Thoracic aorta (tissue), 1 donor: ENCODE measurements around a stretch of chr11.

- RAMPAGE, long total RNA, result start-site peak on the plus strand at chr11:121543436-121543645, 20 reads
These were observed 91.3 kb downstream of the SORL1 start for GRCh38 chr11:121543215-121543917.

GRCh38 chr11:121569625-121570585 lies 117.8 kb downstream of the SORL1 start:
- RAMPAGE, long total RNA, result no peak

- RAMPAGE, long total RNA, result no peak
These were observed 137.0 kb downstream of the SORL1 start for GRCh38 chr11:121589092-121589445.

GRCh38 chr11:121632598-121633700 lies 180.8 kb downstream of the SORL1 start:
- RAMPAGE, long total RNA, result no peak

GRCh38 chr11:121661776-121662086 lies 209.6 kb downstream of the SORL1 start:
- RAMPAGE, long total RNA, result no peak

DNA sequence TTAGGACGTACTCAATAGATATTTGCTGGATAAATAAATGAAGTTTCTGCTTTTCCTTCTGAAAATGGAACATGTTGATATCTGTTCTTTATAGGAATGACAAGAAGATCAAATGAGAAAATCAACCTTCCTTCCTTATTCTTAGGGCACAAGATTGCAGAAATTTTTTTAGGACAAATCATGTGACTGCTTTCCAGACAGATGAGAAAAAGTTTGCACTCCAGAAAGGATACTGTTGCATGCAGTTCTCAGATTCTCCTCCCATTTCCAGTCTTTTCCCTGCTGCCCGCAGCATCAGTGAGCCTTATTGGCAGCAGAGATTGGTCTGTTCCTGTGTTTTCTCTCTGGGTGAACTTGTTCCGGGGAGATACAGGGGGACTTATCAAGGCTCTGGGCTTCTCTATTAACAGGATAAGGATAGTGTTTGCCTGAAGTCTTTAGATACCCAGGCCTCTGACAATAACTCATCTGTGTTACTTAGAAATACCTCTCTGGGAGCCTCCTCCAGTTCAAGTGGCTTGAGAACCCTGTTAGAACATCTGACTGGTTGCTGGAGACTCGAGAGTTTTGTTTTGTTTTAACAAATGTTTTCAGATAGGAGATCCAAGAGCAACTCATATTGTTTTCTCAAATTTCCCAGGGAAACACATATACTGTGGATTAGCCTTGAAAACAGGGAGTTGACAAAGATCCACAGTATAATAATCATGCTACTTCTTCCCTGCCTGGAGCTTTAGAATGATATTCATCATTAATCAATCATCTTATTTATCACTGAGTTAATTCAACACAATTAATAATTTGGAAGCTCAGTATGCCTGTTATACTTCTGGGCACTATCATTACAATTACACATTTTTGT lies 154.6 kb downstream of the BLID start:
- RAMPAGE, long total RNA, result no peak

DNA sequence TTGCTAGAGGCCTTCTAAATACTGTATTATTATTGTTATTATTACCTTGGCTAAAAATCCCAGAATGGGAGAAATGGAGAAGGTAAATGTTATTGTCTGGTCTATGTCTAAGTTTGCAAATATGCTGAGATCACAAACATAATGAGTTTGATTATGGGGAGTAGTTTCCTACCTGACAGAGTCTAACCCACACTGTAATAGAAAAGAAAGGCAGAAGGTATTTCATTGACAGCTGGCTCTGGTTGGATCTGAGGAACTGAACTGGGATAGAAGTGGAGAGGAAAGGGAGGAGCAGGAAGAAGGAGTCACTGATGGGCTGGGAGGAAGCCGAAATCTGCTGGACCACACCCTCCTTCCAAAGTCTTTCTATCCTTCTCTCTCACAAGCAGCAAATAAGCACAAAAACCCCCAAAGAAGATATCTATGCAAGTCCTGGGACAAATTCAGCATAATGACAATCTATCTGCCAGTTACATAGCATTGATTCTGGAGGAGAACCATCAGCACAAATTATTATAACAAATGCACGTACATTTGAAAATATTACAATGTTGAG lies 11.7 kb downstream of the BLID start:
- RAMPAGE, long total RNA, result no peak

GRCh38 chr11:122196833-122197646 lies 81.0 kb upstream of the BLID start:
- RAMPAGE, long total RNA, result no peak

DNA sequence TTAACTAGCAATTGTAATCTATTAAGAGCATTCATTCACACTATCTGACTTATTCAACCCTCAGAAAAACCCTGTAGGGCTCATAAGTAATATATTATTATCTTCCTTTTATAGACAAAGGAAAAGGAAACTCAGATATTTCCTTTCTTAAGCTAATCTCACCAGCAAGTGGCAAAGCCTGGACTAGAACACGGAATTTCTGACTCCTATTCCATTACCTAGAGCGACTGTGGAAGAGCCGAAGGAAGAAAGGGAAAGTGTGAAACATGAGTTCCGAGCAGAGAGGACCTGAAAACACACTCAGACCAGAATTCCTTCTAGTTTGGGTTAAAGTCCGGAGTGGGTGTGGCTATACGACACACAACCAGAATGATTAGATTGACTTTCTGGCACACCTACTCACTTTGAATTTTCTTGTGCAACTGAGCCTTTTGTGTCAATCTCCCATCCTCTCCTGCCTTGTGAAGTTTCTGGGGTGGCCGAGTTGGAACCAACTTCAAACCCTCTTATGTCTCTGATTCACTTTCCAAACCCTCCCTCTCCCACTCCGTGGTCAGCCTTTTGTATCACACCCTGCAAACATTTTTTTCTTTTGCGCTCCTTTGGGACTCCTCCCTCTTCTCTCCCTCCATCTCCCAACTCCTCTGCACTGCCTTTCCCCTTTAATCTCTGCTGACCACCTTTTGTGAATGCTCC lies 86.2 kb upstream of the BLID start:
- RAMPAGE, long total RNA, result no peak

DNA sequence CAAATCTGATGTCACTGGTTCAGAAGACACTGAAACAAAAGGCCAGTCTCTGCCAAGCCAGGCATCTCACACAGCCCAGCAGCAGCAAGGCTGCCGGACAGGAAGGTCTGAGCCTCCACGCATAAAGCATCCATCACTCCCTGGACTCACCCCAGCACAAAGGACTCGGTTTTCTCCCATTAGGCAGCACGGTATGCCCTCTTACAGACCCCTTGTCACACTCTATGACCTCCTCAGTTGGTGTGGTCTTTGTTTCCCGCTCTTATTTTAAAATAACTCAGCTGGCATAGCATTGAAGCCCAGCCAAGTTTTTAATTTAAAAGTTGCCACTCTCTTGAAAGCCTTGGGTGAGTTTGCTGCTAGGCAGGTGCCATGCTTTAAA lies 204.3 kb upstream of the BLID start:
- RAMPAGE, long total RNA, result no peak

GRCh38 chr11:122656160-122657320 lies 1.0 kb downstream of the UBASH3B start:
- RAMPAGE, long total RNA, result no peak

DNA sequence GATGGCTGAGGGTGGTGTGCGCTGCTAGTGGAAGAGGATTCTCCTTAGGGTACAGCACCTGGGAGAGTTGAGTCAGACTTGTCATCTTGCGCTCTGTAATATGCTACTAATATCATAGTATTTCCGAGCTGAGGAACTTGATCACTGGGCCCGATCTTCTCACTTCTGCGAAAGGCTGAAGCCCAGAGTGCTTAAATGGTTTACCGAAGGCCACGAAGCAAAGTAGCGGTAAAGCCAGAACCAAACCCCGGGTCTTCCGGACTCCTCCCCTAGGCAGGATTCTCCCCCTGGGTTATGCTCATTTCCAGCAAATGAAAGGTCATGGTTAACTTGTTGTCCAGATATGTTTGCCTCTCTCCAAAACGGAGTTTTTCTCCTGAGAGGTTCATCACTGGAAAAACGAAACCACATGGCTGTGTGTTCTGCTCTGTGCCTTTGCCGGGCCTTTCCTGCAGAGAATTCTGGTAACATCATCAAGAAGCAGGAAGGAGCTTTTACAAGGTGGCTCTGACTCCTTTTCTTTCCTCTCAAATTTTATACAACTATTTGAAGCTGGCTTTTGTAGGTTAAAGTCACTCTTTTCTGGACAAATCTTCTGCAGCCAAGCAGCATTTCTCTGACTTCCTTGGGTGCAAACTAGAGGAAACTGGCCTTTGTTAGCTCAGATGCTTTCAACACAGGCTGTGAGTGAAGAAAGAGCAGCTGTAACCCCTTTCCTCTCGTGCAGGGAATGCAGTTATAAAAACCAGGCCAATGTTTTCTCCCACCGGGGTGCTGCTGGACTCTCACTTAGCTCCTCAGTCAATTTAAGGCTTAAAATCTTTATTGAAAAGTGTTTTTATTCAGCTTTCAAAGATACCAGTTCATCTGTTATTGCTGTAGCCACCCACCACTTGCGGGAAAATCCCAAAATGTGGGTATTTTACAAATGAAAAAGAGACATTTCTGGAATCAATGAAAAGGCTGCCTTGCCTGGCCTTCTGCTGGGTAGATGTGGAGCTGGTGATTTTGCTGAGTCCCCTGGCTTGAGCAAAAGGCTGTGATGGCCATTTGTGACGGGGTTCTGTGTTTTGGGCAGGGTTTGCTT lies 35.6 kb downstream of the UBASH3B start:
- RAMPAGE, long total RNA, result no peak

DNA sequence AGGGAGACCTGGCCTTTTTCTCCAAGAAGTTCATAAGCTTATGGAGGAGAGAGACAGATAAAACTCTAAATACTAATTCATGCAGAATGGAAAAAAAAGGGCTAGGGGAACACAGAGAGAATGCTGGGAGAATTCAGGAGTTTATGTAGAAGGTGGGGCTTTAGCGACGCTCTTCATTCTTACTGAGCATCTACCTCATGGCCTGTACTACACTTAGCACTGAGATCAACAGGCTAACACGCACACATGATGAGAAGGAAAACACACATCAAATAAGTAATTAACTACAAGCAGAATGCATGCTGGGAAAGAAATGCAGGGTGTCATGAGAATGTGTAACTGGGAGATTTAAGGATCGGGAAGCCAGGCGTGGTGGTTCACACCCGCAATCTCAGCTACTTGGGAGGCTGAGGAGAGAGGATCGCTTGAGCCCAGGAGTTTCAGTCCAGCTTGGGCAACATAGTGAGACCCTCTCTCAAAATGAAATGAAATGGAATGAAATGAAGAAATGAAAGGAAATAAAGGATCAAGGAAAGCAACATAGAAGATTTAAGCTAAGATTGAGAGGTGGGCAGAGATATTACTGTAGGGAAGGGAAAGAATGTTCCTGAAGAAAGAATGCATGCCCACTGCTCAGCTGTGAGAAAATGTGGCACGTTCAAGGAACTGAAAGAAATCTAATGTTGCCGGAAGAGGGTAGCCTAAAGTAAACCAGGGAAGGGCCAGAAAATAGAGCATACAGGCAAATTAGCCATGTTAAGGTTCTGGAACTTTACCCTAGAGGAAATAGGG lies 81.1 kb downstream of the UBASH3B start:
- RAMPAGE, long total RNA, result start-site peak on the plus strand centred at position 334 of the sequence, 110 bp wide, 11 reads; start-site peak on the plus strand centred at position 699 of the sequence, 222 bp wide, 6 reads

GRCh38 chr11:122743536-122743886 lies 88.0 kb downstream of the UBASH3B start:
- RAMPAGE, long total RNA, result no peak

GRCh38 chr11:122813431-122813733 lies 24.9 kb upstream of the CRTAM start:
- RAMPAGE, long total RNA, result no peak

- RAMPAGE, long total RNA, result no peak
These were observed 18.3 kb downstream of the CRTAM start for GRCh38 chr11:122856467-122857058.

DNA sequence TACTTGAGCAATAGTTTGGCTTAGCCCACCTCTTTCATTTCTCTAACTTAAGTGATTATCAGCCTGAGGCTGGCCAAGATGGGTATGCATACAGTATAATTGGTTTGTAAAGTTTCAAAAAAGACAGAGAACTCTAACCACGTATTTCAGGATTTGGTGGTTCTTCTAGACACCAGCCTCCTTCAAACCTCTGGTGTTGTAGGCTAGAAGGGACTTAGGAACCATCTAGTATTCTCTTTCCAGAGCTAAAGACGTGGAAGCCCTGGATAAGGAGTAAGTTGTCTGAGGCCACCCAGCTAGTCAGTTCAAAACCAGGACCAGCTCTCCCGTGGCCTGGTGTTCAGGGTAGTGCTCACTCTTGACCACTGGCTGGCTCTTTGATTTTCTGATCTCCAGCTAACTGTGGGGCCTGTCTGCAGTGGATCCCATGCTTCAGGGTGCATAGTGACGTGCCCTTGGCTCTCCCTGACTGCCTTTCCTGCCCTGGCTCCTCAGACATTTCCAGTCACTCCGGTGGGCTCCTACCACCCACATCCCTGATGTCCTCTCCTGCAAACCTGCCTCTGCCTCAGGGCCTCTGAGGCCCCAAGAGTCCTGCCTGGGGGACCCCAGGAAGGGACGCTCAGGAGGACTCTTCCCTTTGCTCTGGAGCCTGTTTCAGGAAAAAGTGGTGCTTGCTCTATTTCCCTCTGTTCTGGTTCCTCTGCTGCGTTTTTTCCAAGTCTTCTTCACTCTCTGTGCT lies 1.3 kb downstream of the CLMP start:
- RAMPAGE, long total RNA, result no peak

GRCh38 chr11:123301656-123302345 lies 106.8 kb upstream of the CLMP start:
- RAMPAGE, long total RNA, result no peak

DNA sequence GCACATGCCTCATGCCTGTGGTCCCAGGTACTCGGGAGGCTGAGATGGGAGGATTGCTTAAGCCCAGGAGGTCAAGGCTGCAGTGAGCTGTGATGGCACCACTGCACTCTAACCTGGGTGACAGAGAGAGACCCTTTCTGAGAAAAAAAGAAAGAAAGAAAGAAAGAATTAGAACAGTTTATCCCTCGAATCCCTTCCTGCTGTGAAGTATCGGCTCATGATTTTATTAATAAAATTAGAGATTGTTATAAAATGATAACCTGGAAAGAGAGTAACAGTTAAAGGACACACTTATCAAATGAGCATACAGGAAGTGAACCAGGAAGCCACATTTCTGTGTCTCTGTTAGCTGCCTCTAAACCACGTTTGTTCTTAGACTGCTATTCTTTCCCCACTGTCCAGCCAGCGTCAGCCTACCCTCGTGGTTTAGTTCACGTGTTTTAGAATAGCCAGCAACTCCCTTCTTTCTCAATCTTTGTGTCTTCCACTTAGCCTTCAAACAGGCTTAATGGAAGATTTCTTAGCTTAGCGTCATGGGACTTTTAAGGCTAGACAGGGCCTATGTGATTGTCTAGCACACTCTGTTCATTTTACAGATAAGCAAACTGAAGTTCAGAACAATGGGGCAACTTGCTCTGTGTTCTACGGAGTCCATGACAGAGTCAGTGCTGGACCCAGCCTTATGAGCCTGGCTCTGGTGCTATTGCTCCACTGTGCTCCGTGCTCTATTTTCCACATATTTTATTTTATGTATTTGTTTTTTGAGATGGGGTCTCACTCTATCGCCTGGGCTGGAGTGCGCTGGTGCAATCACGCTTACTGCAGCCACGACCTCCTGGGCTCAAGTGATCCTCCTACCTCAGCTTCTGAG lies 27.1 kb downstream of the GRAMD1B start:
- RAMPAGE, long total RNA, result no peak

GRCh38 chr11:123489152-123489781 lies 59.2 kb downstream of the GRAMD1B start:
- RAMPAGE, long total RNA, result no peak